Upper lobe of left lung (tissue), 5 donors: ENCODE measurements around a stretch of chr5.

- PRO-cap, 2 experiments = no peak in any of the 2 experiments
- RAMPAGE, long total RNA, 4 experiments = no peak in any of the 4 experiments
These were observed 273.0 kb upstream of the PTGER4 start for GRCh38 chr5:40406405-40407358.

DNA sequence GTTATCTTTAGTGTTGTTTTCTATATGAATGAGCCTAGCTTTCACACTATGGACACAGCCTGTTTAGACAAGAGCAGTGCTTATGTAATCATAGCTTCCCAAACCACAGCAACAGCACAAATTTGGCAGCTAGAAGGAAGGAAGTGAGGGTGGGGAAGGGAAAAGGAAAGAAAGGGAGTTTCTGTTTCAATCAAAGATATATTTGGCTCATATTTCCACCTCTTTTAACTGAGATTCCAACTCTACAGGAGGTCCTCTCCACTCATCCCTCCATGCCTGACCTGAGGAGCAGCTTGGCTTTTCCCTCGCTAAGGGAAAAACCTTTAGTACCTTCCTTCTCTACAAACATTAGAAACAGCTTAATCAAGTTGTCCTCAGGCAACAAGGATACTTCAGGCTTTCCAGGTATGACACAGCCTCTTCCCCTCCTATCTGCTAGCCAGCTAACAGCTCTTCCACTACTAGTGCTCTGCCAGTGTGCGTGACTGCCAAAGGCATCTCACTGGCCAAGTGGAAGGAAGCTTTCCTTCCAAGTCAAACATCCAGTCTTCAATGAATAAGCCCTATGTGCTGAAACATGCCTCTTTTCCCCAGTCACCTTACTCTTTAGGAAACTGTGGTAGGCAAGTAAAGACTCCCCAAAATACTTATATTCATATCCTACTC, 268.6 kb upstream of the PTGER4 start:
- PRO-cap, 2 experiments = no peak in any of the 2 experiments
- RAMPAGE, long total RNA, 4 experiments = no peak in any of the 4 experiments

GRCh38 chr5:40442357-40442943, 237.3 kb upstream of the PTGER4 start:
- PRO-cap, 2 experiments = no peak in any of the 2 experiments
- RAMPAGE, long total RNA, 4 experiments = no peak in any of the 4 experiments

DNA sequence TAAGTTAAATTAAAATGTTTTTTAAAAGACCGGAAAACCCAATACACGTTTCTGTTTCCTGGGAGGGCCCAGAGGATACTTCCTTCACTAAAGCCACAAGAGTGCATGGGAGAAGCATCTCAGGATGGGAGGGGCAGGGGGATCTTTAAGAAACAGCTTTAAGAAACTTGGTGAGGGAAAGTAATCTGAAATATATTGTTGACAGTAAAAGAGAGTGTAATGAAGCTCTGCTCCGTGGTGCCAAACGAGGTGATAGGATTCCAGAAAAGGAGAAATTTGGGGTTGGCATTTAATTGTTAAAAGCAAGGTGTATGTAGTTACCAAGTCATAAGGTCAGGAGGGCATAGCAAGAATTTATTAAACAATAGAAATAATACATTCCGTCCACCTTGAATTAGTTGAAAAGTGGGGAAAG, 164.6 kb upstream of the PTGER4 start:
- PRO-cap, 2 experiments = no peak in any of the 2 experiments
- RAMPAGE, long total RNA, 4 experiments = no peak in any of the 4 experiments

DNA sequence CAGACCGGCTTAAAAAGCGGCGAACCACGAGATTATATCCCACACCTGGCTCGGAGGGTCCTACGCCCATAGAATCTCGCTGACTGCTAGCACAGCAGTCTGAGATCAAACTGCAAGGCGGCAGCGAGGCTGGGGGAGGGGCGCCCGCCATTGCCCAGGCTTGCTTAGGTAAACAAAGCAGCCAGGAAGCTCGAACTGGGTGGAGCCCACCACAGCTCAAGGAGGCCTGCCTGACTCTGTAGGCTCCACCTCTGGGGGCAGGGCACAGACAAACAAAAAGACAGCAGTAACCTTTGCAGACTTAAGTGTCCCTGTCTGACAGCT, 138.1 kb upstream of the PTGER4 start:
- PRO-cap, 2 experiments = no peak in any of the 2 experiments
- RAMPAGE, long total RNA, 4 experiments = no peak in any of the 4 experiments

GRCh38 chr5:40583901-40584222, 95.9 kb upstream of the PTGER4 start:
- PRO-cap, 2 experiments = peak in 1 of 2 experiments; most common minus-strand start chr5:40584157 (in 1)
- RAMPAGE, long total RNA, 4 experiments = no peak in any of the 4 experiments

GRCh38 chr5:40615365-40616167, 64.1 kb upstream of the PTGER4 start:
- PRO-cap, 2 experiments = no peak in any of the 2 experiments
- RAMPAGE, long total RNA, 4 experiments = no peak in any of the 4 experiments

- PRO-cap, 2 experiments = peak in 1 of 2 experiments; most common plus-strand start chr5:40678161 (in 1)
- RAMPAGE, long total RNA, 4 experiments = no peak in any of the 4 experiments
These were observed 1.7 kb upstream of the PTGER4 start for GRCh38 chr5:40678085-40678410.

GRCh38 chr5:40696624-40697158, 17.0 kb downstream of the PTGER4 start:
- PRO-cap, 2 experiments = no peak in any of the 2 experiments
- RAMPAGE, long total RNA, 4 experiments = no peak in any of the 4 experiments

- PRO-cap, 2 experiments = no peak in any of the 2 experiments
- RAMPAGE, long total RNA, 4 experiments = no peak in any of the 4 experiments
These were observed 67.5 kb downstream of the MROH2B start for GRCh38 chr5:41003651-41003987.

DNA sequence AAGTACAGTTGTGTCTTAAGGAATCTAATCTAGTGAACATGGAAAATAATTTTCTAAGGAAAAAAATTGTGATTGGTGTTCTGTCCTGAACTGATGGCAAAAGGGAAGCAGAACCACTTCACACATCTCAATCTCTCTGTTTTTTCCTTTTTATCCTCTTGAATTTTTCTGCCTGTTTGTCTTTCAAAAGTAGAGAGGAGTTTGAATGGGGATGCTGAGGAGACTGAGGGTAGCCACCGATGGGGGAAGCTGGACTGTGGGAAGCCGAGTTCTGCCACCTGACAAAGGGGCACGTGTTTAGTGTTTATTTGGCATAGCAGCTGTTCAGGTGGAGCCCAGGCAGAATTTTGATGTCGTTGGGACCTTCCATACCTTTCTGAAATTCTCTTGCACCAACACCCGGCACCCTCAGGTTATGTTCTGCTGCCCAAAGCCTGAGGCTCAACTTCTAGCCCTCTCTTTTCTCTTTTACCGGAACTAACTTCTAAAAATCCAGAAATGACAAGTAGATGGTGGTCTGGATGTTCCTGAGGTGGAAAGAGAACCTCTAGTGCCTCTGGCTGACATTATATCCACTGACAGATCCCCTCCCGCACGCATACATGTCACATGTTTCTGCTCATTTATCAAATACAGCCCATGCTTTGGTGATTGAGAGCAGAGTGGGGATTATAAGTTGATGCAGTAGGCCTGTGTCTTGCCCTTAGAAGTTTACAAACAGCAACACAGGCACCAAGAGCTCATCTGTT, 127.4 kb downstream of the GHR start:
- PRO-cap, 2 experiments = no peak in any of the 2 experiments
- RAMPAGE, long total RNA, 4 experiments = no peak in any of the 4 experiments

DNA sequence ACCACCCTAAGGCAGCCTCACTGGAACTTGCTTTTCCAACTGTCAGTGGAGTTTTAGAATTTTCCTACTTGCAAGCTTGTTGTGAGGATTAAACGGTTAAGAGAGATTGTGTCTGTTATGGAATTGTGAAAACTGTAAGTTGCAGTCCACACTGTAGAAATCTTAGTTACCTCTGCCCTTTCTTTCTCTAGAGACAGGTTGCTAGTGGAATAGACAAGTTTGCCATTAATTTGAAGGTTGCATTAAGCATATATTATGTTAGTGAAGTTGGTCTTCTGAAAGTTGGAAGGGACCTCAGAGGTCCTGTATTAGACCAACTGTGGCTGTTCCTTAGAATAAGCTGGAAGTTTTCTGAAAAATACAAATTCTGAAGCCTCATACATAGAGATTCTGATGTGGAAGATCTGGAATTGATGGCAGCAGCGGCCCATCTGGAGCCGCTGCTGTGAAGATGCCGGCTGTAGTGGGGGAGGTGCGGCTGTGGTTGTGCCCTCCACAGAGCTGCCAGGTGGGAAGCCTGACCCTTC, 158.1 kb downstream of the GHR start:
- PRO-cap, 2 experiments = no peak in any of the 2 experiments
- RAMPAGE, long total RNA, 4 experiments = no peak in any of the 4 experiments

DNA sequence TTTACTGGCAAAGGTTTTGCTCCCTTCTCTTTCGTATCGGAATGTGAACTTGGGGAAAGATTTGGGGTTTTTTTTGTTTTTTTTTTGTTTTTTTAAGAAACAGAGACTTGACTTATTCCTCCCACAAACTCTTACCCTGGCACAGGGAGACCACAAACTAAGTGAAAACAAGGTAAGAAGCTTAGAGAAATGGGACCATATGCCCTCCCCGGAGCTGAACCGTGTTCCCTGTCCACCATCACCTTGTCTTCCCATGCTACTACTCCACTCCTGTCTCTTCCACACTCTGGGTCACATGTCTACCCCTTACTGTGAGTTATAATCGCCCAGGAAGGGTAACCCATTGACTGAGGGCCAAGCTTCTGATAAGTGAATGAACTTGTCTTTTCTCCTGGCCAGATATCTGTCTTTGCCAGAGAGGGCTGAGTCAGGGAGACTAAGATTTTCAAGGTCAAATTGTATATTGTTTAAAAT, 164.4 kb downstream of the GHR start:
- PRO-cap, 2 experiments = no peak in any of the 2 experiments
- RAMPAGE, long total RNA, 4 experiments = no peak in any of the 4 experiments

- PRO-cap, 2 experiments = no peak in any of the 2 experiments
- RAMPAGE, long total RNA, 4 experiments = no peak in any of the 4 experiments
These were observed 13.5 kb downstream of the SELENOP start for GRCh38 chr5:42798036-42798711.

GRCh38 chr5:42858521-42859151, 46.9 kb upstream of the SELENOP start:
- PRO-cap, 2 experiments = no peak in any of the 2 experiments
- RAMPAGE, long total RNA, 4 experiments = no peak in any of the 4 experiments

- PRO-cap, 2 experiments = no peak in any of the 2 experiments
- RAMPAGE, long total RNA, 4 experiments = no peak in any of the 4 experiments
These were observed 5.9 kb downstream of the ANXA2R start for GRCh38 chr5:43034218-43034699.

DNA sequence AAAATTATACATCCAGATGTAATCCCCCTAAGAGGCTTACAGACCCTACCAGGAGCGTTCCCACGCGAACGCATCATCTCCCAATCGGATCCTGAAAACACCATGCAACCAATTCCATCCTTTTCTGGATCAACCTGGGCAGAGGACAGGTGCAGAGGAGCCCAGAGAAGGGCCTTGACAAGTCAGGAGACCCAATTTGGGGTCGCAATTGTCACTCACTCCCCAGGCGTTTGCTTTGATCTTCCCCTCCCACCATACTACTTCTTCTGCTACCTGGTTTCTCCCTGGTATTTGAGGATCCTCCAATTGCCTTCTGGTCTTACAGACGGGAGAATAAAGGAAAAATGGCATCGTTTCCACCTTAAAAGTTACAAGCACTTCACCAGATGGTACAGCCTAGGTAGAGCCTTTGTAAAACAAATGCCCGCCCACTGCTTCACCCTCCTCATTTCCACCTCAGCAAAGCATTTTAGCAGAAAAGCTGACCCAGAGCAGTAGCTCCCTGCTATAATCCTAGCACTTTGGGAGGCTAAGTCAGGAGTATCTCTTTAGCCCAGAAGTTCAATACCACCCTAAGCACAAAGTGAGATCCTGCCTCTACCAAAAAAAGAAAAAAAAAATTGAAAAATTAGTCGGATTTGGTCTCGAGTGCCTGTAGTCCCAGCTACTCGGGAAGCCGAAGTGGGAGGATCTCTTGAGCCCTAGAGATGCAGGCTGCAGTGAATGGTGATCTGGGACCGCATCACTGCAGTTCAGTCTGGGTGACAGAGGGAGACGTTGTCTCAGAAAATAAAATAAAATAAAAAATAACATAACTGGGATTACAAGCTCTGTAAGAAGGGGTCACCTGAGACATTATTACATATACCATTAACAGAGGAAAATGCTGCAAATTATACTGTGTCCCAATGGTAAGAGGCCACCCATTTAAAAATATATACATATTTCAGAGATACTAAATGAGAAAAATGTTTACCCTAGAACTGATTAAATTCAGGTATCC, 5.2 kb upstream of the ANXA2R start:
- PRO-cap, 2 experiments = no peak in any of the 2 experiments
- RAMPAGE, long total RNA, 4 experiments = no peak in any of the 4 experiments

DNA sequence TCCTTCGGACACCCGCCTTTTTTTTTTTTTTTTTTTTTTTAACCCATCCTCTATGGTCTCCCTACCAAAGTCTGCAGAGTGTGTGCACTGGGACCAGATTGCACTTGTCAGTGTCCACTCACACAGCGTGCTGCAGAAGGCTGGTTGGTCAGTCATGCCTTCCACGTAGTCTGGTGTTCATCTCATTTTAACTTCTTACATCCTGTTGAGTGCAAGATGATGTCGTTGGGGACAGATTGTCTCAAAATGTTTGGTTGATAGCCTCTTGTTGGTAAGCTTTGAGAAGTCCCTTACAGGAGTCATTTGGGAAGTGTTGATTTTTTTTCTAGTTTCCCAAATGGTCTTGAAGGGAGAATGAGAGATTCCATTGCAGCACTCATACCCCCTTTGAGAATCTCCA, 1.5 kb downstream of the ZNF131 start:
- PRO-cap, 2 experiments = no peak in any of the 2 experiments
- RAMPAGE, long total RNA, 4 experiments = no peak in any of the 4 experiments

GRCh38 chr5:43303188-43303999, 9.8 kb downstream of the HMGCS1 start:
- PRO-cap, 2 experiments = no peak in any of the 2 experiments
- RAMPAGE, long total RNA, 4 experiments = start-site peak on the minus strand in 1 of 4 experiments, at chr5:43303935-43304021 at its widest, 5 reads per replicate

GRCh38 chr5:43422197-43422678, 10.0 kb upstream of the CCL28 start:
- PRO-cap, 2 experiments = no peak in any of the 2 experiments
- RAMPAGE, long total RNA, 4 experiments = no peak in any of the 4 experiments